ENCODE data around the genes CFAP54 and IKBIP.

- PRO-cap, result no peak
- RAMPAGE, long total RNA, result no peak
These were observed 13.5 kb downstream of the AMDHD1 start for GRCh38 chr12:95956569-95957053.

GRCh38 chr12:96093877-96094820 lies 58.8 kb upstream of the LTA4H start:
- PRO-cap, result no peak
- RAMPAGE, long total RNA, result no peak

DNA sequence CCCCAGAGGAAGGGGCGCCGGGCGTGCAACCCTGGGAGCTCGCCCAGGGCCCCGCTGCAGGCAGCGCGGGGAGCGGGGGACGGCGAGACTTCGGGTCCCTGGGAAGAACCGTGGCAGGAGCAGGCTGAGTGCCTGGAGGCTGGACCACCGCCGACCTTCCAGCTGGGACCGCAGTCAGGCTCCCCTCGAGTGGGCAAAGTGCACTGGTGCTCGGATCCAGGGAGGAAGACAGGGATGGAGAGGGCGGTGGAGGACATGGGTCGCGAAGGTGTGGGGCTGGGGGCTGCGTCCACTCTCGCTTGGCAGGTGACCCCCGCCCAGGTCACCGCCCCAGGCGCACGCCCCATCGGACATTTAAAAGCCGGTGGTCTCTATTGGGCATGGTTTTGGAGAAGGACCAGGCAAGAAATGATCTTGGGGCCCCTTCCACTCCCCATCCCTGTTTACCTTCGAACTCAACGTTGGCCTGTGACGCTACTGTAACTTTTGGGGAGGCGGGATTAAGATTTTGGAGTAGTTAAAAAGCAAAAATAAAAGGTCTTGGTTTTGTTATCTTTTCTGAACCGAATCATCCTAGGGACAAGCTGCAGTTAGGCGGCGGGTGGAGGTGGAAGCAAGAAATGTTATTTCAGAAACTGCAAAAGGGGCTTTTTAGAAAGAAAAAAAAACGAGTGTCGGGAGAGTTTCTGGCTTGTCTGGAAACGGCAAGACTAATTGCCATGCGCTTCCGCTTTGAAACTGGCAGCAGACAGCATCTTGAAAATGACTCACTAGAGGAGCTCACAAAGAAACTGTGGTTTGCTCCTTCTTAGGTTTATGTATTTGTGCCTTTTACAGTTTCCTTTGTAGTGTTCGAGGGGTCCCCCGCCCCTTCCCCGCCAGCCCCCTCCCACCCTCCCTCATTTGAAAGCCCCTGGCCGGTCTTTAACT lies 1.1 kb downstream of the ELK3 start:
- PRO-cap, result no peak
- RAMPAGE, long total RNA, result no peak

GRCh38 chr12:96195934-96196385 lies 1.8 kb downstream of the ELK3 start:
- PRO-cap, result no peak
- RAMPAGE, long total RNA, result no peak

- PRO-cap, result no peak
- RAMPAGE, long total RNA, result no peak
These were observed 55.1 kb downstream of the ELK3 start for GRCh38 chr12:96249120-96249757.

DNA sequence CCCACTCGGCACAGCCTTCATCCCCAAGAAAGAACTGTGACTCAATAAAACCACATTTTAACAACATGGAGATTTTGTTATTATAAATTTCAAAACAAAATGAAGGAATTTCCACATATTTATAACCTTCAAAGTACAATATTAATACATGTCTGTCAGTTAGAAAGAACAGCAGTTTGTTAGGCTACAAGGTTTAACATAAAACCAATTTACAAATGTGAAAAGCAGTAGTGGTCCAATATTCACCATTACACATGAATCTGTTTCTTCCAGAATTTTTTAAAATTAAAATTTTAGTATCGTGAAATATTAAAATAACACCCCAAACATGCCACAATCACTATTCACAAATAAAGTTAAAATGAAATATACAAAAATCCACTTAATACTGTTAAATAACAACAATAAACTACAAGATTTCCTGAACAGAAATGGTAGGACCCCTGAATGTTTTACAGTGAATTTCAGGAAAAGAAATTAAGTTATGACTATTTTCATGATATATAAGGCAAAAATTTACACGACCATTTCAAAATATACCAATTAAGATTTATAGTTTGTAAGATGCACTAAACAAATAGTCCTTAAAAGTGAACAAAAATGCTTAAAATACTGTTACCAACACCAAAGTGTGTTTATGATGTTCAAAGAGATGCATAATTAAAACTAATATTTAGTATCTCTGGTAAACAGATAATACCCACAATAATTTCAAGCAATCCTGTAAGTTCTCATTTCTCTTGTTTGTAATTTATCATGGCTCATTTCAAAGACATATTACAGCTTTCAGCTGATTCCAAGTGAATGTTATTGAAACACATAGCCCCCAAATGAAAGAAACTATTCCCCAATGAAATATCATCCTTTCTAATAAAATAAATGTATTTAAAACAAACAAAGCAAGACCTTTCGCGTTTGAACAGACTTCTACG lies 84.6 kb downstream of the ELK3 start:
- PRO-cap, result no peak
- RAMPAGE, long total RNA, result no peak

DNA sequence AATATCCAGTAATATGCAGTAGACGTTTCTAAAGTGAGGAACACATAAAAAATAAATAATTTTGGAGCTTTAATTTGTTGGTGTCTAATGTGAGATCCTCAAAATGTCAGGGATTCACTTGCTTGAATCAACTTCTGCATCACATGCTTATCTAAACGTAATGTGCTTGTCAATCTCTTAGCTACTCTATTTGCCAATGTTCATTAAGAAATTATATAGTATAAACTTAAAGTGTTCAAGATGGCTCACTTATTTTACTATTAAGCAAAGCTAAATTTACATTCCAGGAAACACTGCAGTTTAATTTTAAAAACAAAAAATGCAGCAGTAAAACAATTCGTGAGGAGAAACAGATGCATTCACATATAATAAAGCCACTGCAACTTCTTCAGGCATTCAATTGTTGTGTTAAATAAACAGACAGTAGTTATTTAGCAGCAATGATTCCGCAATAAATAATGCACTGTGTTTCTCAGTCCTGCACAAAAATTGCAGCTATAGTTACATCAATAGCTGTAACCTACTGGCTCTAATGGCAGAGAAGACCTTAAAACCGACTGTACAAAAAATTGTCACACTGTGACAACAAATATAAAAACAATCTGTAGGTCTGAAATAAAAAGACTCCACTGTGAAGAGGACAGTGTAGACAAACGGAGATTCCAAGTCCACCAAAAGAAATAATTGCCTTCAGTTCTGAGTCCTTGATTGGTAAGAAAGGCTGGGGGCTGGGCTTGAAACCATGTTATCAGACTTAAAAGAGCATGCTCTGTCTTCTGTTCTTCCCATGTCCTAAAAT lies 85.5 kb downstream of the ELK3 start:
- PRO-cap, result no peak
- RAMPAGE, long total RNA, result no peak

GRCh38 chr12:96347234-96347780 lies 52.9 kb downstream of the CDK17 start:
- PRO-cap, result no peak
- RAMPAGE, long total RNA, result no peak

DNA sequence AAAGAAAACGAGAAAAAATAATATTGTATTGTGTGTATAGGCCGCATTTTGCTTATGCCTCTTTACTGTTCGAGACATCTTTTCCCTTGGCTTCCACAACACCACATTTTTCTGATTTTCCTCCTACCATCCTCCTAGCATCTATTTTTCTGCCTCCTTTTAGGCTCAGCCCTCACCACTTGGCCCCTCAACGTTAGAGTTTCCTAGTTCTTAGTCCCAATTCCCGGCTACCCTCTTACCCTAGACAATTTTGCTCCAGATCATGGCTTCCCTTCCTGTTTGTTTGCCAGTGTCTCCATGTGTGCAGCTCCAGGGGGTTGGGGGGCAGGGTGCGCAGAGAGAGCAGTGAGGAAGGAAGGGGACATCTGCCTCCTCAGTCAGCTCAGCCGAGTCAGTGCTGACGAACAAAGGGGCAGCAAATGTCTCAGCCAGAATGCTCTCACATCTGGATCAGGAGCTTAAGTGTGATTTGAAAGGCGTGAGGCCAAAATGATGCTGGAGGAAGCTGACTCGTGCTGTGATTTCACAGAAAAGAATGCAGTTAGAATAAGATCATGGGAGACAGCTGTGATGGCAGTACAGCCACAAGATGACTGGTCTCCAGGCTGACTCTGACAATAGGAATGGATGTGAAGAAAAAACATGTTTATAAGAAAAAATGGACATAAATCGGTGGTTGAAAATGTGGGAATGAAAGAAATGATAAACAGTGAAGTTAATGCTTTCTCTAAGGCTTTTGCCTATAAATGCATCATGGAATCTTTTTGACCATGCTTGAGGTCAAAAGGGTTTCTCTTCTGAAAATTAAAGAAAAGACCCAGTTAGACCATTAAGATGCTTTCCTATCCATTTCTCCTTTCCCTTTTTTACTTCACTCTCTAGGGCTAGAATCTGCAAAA lies 27.1 kb upstream of the CDK17 start:
- PRO-cap, result no peak
- RAMPAGE, long total RNA, result no peak

DNA sequence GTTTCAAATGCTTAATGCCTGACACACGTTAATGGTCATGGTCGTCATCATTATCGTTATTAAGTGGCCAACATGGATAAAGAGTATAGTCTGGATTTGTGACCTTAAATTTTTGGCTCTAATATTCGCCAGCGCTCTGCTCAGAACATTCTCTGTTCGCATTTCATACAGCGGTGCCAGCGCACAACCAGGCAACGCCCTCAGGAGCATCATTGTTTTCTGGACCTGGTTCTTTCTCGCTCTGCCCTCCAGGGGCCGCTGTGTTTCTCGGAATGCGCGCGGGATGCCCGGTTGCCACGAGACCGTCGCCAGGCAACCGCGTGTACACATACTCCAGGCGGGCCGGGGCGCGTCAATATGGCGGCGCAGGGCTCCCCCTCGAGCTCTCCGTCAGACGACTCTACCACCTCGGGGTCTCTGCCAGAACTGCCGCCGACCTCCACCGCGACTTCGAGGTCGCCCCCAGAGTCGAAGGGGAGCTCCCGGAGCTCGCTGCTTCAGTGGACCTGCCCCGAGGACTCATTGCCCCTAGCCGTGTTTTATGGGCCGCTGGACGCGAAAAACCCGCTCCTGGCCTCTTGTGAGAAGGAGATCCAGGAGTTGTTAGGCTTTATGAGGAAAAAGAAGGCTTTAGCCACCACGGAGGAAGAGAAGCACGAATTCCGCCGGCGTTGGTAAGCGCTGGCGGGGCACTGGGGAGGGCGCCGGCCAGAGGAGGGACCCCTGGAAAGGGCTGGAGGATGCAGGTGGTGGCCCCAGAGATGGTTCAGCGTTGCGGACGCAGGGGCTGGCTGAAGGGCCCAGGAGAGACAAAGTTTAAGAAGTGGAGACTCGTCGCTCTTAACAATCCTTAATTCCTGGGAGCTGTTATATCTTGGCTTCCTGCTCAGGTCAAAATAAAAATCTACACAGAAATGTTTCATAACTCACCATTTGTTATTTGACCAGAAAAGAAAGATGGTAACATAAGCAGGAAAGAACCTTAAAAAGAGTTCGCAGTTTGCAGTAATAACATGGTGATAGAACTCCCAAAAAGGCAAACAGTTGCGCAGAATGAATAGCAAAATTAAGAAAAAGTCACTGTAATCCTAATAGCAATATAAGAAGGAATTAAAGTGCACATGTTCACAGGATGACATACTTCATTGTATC lies at the start of gene CFAP54:
Gene CFAP54, plus strand, starts transcription at position 325 of the 1,152 bp plus-strand sequence.
- PRO-cap, result unidirectional peak, plus-strand start at position 325 of the sequence
- RAMPAGE, long total RNA, result no peak

GRCh38 chr12:96907658-96908094 lies 619 bp downstream of the NEDD1 start:
- PRO-cap, result no peak
- RAMPAGE, long total RNA, result no peak

- PRO-cap, result no peak
- RAMPAGE, long total RNA, result no peak
These were observed 261.7 kb downstream of the NEDD1 start for GRCh38 chr12:97168723-97169214.

- PRO-cap, result no peak
- RAMPAGE, long total RNA, result no peak
These were observed 51.2 kb upstream of the TMPO start for GRCh38 chr12:98464050-98464781.

DNA sequence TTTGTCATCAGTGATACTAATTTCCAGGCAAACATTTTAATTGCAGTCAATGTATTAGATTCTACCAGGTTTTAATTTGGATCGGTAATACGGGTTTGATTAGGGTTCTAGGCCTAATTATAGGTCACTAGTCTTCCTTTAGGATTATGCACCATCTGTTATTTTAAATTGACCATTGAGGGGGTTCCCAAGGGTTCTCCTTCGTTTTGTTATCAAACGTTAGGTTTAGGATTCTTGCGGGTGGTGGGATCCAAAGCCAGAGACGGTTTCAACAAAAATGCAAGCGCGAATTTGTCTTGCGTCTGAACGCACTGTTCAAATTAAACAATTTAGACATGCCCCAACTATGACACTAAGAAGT lies 790 bp upstream of the TMPO start:
- PRO-cap, result no peak
- RAMPAGE, long total RNA, result no peak

DNA sequence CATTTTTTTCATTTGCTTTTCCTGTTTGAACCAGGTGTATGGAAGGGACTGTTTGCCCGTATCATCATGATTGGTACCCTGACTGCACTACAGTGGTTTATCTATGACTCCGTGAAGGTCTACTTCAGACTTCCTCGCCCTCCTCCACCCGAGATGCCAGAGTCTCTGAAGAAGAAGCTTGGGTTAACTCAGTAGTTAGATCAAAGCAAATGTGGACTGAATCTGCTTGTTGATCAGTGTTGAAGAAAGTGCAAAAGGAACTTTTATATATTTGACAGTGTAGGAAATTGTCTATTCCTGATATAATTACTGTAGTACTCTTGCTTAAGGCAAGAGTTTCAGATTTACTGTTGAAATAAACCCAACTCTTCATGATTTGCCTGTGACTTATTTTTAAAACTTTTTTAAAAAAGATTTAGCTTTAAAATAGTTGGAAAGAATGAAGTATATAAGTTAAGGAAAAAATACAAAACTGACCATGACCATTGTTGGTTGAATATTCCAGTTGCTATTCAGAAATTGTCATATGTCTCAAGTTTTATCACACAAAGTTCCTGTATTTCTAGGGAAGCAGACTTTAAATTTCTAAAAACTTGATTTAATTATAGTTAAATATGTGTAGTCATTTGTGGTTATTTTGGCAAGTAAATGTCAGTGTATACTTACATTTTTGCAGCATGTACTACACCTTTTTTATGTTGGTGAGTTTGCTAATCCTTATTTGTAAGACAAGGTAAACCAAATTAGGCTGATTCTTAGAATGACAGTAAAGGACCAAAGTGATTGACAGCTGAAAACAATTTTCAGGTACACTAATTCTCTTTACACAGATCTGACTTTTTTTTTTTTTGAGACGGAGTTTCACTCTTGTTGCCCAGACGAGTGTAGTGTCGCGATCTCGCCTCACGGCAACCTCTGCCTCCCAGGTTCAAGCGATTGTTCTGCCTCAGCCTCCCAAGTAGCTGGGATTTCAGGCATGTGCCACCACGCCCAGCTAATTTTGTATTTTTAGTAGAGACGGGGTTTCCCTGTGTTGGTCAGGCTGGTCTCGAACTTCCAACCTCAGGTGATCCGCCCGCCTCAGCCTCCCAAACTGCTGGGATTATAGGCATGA lies 8.2 kb downstream of the SLC25A3 start:
- PRO-cap, result no peak
- RAMPAGE, long total RNA, result no peak

DNA sequence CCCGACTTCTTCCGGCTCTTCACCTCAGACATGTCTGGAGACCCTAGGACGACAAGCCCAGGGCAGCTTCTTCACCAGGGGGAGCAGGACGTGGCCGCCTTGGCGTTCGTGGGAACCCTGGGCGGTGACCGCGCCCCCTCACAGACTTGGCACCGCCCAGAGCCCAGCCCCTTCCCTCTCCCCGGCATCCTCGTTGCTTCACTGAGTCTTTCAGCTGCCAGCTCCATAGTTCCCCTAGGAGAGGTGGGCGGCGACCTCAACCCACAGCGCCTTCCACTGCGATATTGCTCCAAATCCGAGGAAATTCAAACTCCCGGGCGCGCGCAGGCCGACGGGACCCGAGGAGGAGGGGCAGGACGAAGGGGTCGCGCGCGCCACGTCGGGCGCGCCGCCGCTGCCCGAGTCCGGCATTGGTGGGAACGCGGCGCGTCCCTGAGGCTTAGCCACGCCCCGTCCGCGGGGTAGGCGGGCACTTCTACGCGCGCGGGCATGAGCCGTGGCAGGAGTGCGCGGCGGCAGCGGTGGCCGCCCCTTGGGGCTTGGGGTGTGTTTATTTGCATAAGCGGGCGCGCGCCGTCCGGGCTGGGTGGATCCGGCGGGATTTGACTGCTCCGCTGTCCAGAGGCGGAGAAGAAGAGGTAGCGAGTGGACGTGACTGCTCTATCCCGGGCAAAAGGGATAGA lies at the start of gene IKBIP:
Gene IKBIP, minus strand, starts transcription at position 119 of the 683 bp plus-strand sequence.
- PRO-cap, result bidirectional peak, plus-strand start at position 621 of the sequence, minus-strand start at position 278 of the sequence
- RAMPAGE, long total RNA, result no peak

DNA sequence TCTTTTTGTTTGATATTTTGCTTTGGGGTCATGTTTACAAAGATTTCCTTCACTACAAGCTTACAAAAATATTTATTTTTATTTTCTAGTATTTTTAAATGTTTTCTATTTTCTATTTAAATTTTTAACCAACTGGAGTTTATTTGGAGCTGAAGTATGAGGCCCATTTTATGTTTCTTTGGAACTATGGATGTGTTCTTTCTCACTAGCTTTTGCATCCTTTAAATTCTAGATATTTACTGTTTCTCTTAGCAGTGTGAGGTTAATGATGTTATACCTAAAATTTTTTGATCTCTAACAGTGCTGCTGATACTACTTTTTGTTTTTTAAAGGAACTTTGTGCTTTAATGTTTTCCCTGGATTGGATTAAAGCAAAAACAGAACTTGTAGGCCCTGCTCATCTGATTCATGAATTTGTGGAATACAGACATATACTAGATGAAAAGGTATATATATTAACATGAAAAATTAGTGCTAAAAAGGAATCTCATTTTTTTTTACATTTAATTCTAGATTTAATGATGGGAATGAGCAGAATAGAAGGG lies 25.6 kb downstream of the APAF1 start:
- PRO-cap, result no peak
- RAMPAGE, long total RNA, result no peak

- PRO-cap, result no peak
- RAMPAGE, long total RNA, result no peak
These were observed 889 bp downstream of the GAS2L3 start for GRCh38 chr12:100574262-100574884.

DNA sequence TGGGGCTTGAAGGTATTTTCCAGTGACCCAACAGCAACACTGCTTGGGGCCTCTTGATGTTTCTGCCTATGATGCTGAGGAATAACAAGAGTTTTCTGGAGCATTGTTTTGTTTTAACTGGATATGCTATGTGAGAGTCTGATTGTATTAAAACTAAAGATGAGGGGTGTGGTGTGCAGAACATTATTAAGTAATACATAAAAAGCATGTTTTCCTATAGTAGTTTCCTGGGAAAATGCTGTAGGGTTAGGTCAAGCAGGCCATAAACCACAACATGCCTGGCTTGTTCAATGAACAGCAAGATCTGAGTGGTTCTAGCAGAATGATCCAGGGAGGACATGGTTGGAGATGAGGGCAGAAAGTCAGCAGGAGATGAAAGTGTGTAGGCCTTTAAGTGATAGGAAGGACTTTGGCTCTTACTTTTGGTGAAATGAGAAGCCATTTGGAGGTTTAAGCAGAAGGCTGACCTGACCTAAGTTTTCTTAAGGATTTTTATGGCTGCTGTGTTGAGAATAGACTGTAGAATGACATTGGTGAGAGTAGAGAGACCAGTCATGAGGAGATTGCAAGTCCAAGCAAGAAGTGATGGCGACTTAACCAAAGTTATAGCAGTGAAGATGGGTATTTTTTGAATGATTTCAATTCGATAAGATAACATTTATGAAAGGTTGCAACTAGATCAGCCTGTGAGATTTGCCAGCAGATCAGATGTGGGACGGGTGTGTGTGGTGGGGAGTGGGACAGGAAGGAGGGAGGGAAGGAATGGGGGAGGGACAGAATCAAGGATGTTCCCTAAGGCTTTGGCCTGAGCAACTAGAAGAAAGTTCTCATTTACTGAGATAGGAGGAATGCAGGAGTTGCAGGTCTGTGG lies 33.3 kb downstream of the UTP20 start:
- PRO-cap, result no peak
- RAMPAGE, long total RNA, result no peak

DNA sequence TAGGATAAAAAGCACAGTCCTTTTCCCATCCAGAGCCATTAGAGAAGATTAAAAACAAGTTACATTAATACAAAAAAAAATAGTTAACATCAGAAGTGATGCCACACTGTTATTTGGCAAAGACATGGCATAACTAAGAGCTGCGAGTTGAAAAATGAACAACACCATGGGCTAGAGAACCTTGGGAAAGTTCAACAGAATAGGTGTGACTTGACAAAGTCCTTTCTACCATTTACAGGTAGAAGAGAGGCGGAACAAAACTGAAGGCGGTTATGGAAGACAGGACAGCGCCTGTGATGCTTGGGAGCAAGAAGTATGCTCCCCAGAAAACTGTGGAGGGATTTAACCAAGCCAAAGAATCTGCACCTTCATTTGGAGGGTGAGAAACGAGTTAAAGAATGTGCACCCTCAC lies 995 bp downstream of the ARL1 start:
- PRO-cap, result no peak
- RAMPAGE, long total RNA, result no peak